ENCODE results near the genes CLDN18, FAIM, FOXL2, PRR23C, SLC25A36 and PXYLP1.

DNA sequence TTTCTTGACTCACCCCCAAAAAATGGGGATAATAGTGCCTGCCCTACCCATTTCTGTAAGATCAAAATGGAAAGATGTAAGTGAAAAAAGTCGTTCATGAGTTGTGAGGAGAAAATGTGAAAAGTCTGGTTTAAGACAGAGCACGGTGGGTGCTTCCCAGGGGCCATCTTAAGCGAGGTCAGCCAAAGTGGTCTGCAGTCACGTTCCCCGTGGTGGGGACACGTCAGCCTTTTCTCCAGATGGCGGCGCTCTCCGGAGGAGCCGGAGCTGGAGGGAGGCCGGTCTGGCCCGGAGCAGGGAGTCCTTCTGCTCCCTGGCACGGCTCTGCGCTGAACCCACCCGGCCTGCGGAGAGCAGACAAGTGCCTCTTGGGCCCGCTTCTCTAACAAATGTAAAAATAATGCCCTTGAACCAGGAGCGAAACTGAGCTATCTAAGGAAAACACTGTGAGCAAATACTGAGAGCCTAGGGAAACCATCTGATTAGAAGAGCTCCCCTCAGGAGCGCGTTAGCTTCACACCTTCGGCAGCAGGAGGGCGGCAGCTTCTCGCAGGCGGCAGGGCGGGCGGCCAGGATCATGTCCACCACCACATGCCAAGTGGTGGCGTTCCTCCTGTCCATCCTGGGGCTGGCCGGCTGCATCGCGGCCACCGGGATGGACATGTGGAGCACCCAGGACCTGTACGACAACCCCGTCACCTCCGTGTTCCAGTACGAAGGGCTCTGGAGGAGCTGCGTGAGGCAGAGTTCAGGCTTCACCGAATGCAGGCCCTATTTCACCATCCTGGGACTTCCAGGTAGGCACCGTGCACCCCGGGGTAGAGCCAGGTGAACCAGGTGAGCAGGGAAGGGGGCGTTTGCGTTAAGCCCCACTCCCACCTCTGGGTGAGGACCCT, at the start of gene CLDN18:
TSS of gene CLDN18 (plus strand) at position 517 of the 896 bp plus-strand sequence.
- PRO-cap: no peak

- PRO-cap: no peak
These were observed 21.9 kb downstream of the CLDN18 start for GRCh38 chr3:138031737-138032417.

DNA sequence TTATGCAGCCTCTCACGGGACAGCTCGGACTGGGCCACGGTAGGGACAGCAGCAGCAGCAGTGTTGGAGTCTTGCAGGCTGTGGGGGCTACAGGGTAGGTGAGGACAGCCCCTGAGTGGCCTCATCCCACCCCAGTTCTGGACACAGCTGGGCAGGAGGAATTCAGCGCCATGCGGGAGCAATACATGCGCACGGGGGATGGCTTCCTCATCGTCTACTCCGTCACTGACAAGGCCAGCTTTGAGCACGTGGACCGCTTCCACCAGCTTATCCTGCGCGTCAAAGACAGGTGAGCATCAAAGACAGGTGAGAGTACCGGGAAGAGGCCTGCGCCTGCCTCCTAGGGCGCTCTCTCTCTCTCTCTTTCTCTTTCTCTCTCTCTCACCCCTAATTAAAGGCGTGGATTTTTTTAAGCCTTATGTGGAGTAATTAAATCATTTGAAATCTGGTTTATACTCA, 37.2 kb upstream of the ESYT3 start:
- PRO-cap: no peak

GRCh38 chr3:138608414-138609147, at the start of gene FAIM:
Gene FAIM, plus strand, starts transcription at chr3:138608771.
- PRO-cap: no peak

DNA sequence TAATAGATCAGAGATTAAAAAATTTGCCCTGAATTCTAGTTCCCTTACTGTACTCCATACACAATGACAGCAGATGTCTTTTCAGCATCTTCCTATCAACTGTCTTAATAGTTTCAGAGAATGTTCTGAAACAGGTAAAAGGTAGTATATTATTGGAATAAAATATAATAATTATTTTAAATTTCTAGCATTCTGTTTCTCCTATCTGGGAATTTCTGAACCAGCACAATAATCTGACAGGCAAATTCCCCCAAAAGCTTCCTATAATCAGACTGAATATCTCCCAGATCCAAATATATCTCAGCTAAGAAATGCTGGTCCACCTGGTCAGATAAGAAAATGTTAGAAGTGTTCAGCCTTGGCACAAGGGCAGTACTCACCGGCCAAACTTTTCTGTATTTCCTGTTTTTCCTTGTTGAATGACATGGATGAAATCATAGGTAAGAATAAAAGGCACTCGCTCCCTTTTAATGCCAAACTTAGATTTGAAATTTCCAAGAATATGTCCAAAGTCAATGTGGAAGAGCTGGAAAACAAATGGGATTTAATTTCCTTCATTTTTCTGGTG, 48.8 kb downstream of the FAIM start:
- PRO-cap: no peak

DNA sequence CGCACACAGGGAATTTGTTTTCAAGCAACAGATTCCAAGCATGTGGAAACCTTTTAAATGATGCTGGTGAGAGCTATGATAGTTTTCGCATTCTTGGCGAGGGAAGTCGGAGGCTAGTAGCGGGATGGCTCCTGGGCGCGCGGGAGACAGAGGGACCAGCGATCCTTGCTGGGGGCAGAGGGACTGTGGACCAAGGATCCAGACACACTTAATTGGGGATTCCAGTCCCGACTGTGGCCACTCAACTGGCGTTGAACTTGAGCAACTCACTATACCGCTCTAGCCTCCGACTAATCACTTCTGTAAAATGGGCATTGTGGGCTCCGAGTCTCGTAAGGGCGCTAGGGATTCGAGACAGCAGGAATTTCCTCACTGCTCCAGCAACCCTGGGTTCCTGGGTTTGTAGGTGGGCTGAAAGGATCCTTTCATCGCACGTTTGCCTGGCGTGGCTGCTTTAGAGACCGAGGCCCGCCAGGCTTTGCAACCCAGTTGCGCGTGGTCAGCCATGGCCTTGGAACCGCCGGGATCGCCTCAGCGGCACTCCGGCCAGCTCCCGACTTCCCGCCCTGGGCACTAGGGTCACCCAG, 10.2 kb downstream of the FOXL2 start:
- PRO-cap: no peak

- PRO-cap: no peak
These were observed at the start of gene FOXL2 for GRCh38 chr3:138946616-138947534. Gene FOXL2, minus strand, starts transcription at chr3:138947137.

GRCh38 chr3:139044748-139044952, at the start of gene PRR23C:
Gene PRR23C, minus strand, starts transcription at chr3:139044892.
- PRO-cap: no peak

DNA sequence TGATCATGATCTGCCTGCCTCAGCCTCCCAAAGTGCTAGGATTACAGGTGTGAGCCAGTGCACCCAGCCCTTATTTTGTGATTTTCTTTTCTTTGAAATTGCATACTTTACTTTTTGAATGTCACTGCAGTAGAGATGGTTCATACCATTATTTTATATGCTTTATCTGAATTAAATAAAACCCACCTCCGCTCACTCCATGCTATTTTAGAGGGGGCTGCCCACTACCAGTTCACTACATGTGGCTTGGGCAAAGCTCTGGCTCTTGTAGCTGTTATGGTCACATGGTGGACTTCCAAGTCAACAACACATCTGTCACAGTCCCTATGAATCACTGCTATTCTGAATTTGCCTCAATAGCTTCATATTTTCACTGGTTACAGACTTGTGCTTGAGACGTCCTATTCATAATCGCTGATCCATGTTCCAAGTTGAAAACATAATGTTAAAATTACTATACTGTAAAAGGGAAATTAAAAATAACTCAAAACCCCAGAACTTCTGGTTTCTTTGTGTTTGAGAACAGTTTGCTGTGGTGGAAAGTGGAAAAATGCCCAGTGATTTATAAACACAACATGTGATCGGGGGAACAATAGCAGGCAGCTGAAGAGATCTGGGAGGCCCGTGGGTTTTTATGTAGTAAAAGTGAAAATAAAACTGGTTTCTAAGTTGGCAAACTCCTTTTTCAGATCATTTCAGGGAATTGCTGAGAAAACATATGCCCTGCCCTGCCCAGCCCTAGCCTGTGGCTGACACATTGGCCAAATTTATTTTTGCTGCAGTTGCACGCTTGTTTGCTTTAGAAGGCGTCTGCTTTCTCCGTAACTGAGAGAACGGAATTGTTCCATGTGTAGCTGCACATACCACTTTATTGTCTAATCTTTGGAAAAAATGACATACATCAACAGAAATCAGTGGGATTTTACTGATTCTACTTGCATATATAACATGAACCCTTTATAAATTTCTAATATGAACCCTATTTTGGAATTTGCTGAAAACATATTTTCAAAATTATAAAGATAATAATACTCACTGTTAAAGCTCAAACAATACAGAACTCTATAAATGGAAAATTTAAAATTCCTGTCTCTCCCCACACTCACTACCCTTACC, 128.9 kb upstream of the PRR23C start:
- PRO-cap: no peak

DNA sequence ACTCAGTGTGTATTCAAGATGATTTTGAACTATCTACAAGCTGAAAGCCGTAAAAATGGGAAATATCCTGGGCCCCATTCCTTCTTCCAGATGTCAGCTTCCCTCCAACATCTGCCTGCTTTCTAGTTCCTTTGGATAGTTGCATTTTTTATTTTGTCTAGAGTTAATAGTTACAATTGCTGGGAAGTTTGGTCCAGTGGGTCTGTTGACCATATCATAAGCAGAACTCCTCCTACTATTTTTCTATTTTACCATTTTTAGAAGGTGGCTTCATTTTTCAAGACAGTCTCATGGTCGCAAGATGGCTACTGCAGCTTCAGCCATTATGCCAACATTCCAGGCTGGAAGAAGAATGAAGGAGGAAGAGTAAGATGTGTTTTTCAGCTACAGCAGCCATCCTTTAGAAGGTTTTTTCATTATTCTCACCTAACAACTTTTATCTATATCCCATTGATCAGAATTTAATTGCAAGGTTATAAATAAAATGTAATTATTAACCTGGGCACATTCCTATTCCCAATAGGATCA, 127.4 kb upstream of the MRPS22 start:
- PRO-cap: no peak

DNA sequence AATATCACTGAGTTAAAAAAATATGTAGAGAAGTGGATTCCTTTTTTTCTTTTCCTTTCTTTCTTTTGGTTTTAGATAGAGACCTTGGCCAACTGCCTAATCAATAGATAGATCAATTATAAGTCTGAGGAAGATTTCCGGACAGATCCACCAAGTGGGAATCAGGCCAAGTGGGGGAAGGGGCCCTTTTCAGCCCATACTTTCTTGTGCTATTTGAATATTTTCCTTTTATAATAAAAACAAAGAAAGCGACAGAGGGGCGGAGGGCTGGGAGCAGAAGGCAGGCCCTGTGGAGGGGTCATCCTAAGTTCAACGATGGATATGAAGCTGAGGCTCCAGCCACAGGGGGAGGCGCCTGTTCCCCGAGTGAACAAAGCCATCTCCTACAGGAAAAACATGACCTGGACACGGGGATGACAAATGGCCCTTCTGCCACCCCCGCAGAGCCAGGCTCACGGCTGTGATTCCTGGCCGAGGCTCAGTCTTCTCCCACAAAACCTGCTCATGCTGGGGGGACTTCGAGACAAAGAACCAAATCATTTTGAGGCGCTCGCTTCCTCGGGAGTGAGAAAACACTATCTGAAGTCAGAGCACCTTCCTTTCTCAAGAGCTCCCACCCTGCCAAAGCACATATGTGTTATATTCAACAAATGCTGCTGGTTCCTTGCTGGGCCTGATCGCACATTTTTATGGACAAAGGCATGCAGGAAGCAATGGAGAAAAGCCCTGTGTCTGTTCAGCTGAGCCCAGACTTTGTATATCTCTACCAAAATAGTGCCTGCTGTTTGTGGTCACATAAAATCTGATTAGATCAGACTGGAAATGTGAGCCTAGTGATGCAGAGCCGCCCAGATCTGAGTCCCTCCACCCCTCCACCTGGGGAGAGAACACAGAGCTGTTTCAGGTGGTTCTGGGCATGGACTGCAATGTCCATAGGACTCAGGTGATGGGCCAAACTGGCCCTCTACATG, 5.7 kb downstream of the RBP1 start:
- PRO-cap: no peak

- PRO-cap: no peak
These were observed 2.6 kb upstream of the RBP1 start for GRCh38 chr3:139542139-139542645.

DNA sequence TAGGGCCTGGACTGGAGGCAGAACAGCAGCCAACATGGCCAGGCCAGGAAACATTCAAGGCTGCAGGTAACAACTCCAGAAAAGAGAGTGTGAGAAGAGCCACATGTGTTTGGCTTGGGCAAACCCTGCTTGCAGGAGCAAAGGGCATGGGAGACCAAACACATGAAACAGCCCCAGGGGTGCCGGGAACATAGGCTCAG, 99.2 kb upstream of the CLSTN2 start:
- PRO-cap: no peak

DNA sequence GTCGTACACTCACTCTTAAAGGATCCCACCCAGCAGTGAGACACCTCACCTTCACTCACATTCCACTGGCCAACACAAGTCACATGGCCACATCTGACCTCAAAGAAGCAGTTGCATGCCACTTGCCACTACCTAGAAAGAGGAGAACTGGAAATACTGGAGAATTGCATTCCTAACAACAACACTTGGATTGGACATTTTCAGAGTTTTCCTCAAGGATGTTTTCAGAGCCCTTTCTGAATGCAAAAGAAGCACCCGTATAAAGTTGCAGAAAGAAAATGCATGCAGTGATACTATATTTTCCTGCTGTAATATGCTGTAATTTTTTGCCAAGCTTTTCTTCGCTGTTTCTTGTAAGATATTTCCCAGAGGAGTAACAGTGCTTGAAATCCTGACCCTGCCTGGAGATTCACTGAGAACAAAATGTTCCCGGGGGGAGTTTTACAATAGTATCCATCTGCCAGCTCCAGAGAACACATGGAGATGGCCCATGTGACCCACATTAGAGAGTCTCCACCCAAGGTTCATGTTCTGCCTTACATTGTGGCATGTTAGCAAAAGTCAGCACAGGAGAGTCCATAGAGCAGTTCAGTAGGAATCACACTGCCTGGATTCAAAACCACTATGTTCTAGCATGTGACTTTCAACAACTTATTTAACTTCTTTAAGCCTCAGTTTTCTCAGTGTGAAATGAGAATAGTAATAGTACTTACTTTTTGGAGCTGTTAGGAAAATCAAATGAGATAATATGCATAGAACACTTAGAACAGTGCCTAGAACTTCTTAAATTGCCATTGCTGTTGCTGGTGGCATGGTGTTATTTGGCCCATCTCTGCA, 42.3 kb downstream of the TRIM42 start:
- PRO-cap: no peak

DNA sequence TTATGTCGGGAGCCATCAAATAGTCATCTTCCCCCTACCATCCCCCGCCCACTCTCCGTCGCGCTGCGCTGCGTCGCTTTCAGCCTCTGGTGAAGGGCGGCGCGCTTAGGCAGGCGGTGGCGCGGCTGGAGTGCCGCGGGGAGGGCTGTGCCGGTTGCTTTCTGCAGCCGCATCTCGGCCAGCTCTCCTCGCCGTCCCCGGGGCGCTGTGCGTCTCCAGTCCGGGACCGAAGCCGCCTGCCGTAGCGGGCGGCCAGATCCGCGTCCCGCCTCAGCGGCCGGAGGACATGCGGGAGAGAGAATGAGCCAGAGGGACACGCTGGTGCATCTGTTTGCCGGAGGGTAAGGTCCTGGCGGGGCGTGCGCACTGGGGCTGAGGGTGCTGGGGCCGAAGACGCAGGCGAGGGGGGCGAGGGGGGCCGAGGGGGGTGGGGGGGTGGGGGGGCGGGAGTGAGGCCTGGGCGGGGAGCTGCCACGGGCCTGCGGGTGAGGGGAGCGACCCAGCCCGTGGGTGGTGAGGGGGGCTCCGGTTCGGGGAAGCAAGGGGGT, at the start of gene SLC25A36:
TSS of gene SLC25A36 (plus strand) at position 82 of the 548 bp plus-strand sequence.
- PRO-cap: bidirectional peak, plus-strand start at position 116 of the sequence, minus-strand start outside the sequence; bidirectional peak, plus-strand start at position 449 of the sequence, minus-strand start at position 343 of the sequence

GRCh38 chr3:141050392-141050961, 670 bp upstream of the SPSB4 start:
- PRO-cap: no peak

DNA sequence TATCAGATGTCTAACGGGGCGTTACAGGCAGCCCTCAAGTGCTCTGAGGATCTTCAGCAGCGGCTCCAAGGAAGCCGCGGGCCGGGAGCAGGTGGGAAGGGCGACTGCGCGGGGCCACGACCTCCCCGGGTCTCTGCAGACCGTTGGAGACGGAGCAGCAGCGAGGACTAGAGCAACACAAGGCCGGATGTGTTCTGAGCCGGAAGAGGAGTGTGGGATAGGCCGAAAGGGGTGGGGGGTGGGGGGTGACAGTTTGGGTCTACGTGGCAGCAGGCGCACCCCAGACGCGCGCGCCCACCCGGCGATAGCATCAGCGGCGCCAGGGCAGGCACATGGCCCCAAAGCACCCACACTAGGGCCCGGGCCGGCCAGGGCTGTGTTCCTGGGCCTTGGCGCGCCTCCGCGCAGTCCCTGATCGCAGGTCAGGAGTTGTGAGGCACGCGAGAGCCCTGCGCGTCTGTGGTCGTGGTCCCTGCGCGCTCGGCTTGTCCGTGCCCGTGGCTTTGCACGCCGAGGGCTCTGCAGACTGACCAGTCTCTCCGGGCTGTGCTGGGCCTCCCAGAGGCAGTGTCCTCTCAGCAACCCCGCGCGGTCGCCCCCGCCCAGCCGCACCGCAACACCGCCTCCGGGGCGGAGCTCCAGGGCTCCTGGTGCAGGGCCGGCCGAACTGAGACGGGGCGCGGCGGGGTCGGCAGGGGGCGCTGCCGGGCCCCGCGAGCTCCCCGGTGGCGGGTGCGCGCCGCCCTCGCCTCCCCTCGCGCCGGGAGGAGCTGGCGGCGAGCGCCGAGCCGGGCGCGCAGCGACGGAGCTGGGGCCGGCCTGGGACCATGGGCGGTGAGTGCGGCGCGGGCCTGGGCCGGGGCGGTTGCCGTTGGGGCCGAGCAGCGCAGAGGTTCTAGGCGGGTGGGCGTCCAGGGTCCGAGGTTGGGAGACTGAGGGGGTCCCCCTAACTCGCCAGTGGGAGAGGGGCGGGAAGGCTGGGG, at the start of gene PXYLP1:
TSS of gene PXYLP1 (plus strand) at position 748 of the 983 bp plus-strand sequence.
- PRO-cap: bidirectional peak, plus-strand start at position 765 of the sequence, minus-strand start at position 551 of the sequence

DNA sequence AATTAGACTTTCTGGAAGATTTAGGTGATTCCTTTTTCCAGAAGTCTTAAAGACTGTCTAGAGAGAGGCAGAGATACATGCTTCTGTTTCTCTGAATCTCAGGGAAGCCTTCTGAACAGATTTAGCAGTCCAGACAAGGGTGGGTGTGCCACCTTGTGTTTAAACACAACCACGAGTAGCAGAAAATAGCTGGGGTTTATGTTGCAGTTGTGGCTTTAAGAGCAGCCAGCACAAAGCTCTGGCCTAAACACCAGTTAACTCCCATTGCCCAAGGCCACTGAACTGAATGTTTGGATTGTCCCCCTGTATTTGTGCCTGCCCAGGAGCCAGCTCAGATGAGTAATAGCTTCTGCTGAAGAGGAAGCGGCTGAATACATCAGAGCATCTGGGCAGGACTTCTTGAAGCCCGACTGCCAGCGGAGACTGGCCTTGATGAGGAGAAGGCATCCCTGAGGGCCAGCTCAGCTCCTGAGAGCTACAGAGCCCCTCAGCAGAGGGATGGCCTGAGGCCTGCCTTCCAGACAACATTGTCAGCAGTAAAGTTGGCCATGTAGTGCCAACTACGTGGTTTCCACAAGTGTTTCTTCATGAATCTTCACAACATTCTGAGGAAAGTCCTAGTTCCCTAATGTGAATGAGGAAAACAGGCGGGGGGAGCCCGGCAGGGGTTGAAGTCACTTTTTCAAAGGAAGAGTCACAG, 65.9 kb upstream of the ZBTB38 start:
- PRO-cap: no peak

- PRO-cap: no peak
These were observed 7.6 kb upstream of the ZBTB38 start for GRCh38 chr3:141360670-141361210.

DNA sequence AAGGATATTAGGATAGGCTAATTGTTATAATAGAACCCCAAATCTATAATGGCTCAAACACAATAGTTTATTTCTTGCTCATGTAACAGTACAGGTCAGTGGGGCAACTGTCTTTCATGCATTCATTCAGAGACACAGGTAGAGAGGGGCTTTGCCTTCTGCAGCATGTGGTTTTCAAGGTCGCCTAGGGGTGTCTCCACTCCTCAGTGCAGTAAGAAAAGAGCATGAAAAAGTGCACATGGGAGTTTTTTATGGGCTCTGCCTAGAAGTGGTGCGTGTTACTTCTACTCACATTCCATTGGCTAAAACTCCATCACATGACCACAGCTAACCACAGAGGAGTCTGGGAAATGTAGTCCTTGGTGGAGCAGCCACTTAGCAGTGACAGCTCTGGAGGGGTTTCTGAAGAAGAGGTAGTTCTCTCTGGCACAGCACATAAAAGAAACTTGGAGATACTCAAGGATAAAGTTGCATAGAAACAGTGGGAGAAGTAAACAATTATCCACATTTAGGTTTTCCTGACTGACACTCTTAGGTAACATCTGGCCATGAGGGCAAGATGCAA, 1.9 kb downstream of the ZBTB38 start:
- PRO-cap: no peak

All from pulmonary artery (tissue), 1 donor.